Bronchial lymph node (tissue), 1 donor: ENCODE measurements around the genes CD40LG and SPANXD.

DNA sequence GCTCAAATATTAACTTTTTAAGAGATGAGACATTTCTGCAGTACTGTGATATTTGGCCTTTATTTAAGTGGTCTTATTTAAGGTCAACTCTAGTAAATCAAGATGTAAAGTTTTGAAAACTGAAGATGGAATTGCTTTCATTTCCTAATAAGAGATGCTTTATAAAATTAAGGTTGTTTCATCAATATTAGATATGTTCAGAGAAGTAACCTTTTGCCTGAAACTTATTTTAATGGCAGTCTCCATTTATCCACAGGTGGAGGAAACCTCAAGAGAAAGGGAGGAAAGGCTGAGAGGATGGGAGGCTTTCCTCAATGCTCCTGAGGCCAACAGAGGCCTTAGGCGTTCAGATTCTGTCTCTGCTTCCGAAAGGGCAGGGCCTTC, 13.2 kb downstream of the HTATSF1 start:
- PRO-cap = no peak

GRCh38 chrX:136510936-136512109, 13.9 kb downstream of the HTATSF1 start:
- PRO-cap = no peak

DNA sequence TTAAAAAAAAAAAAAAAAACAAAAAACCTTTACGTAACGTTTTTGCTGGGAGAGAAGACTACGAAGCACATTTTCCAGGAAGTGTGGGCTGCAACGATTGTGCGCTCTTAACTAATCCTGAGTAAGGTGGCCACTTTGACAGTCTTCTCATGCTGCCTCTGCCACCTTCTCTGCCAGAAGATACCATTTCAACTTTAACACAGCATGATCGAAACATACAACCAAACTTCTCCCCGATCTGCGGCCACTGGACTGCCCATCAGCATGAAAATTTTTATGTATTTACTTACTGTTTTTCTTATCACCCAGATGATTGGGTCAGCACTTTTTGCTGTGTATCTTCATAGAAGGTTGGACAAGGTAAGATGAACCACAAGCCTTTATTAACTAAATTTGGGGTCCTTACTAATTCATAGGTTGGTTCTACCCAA, at the start of gene CD40LG:
Gene CD40LG (plus strand): TSS at position 114 of the 431 bp plus-strand sequence.
- PRO-cap = bidirectional peak, plus-strand start at position 141 of the sequence, minus-strand start at position 119 of the sequence

DNA sequence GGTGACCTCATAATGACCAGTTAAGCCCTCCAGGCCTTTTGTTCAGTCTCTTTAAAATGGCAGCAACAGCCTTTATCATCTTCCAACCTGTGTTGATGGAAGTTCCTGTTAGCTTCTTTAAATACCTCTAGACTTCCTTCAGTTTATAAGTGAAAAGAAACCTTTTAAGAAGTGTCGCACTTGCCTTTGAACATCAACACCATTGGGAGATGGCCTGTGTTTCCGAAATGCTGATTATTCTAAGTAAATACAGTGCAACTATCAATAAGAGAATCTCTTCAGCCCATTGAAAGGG, 5.5 kb downstream of the CD40LG start:
- PRO-cap = no peak

DNA sequence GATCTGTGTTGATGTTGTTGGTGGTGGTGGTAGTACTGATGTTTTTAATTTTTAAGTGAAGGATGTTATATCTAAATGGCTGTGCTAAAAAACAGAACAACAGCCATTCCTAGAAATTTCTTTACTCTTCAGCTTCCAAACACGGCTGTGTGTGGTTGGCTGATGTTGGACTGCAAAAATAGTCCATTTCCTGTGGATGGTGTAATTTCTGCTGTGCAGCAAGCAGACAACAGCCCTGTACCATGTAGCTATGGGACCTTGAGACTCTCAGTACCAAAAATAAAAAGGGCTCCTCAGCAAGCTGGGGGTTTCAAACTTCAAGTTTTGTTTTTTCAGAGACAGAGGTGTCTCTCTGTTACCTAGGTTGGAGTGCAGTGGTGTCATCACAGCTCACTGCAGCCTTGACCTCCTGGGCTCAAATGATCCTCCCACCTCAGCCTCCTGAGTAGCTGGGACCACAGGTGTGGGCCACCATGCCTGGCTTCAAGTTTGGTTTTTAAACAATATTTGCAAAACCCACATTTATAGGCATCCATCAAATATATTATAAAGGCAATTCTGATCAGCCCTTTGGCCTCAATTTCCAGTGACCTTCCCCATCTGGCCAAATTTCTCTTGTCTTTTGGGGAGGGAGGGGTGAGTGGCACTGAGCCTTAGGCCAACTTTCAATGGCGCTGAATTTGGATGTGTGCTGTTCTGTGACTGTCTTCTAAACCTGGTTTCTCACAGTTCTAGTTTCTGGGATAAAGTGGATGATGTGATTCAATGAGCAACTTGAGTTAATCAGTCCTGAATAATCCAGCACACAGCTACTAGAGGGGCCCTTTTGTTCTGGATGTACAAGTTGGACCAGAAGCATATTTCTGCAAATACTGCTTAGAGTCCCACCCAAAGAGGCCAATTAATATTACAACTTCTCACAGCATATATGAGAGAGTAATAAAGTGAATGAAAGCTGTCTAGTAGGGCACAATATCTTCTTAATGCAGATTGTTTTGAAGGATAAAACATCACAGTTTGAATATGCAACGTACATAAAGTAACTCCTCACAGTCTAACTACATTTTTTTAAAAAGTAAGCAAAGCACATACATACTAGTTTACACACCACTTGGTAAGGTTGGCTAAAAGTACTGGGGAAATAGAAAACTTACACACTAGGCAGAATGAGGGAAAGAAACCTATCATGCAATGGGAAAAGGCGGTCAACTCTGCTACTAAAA, 18.5 kb downstream of the CD40LG start:
- PRO-cap = no peak

DNA sequence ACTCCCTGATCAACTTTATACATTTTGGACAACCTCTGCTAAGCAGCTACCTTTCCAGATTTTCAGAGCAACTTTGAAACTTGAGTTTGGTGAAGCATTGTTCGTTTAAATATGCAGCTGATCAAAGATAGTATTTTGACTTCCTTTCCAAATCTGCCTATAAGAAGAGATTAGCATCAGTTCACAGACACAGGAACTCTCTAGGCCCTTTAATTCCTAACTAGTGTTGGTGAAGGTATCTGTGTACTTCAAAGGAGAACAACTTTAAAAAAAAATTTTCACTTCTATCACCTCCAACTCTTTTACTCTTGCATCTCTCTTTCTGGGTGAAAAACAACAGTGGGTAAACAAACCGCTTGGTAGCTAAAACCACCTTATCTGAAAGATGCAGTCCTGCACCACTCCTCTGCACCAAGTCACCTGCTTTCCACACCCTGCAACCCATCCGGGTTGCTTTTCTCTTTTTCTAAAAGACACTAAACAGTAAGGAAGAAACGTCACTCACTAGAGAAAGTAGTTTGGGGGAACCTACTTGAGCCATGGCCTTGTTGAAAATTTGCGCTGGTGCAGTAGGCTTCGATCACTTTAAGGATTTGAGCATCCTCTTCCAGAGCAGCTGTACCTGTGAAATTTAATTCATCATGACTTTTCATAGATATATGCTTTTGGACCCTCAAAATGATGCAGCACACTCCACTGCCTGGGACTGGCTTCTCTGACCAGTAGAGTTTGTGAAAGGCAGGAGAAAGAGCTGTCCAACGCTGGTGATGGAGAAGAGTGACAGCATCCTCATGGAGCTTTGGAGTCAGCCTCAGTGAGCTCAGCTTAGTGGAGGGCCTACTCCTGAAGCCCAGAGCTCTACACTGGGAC, 26.8 kb downstream of the CD40LG start:
- PRO-cap = bidirectional peak, plus-strand start at position 507 of the sequence, minus-strand start at position 222 of the sequence

- PRO-cap = no peak
These were observed 3.6 kb upstream of the ARHGEF6 start for GRCh38 chrX:136784309-136784689.

DNA sequence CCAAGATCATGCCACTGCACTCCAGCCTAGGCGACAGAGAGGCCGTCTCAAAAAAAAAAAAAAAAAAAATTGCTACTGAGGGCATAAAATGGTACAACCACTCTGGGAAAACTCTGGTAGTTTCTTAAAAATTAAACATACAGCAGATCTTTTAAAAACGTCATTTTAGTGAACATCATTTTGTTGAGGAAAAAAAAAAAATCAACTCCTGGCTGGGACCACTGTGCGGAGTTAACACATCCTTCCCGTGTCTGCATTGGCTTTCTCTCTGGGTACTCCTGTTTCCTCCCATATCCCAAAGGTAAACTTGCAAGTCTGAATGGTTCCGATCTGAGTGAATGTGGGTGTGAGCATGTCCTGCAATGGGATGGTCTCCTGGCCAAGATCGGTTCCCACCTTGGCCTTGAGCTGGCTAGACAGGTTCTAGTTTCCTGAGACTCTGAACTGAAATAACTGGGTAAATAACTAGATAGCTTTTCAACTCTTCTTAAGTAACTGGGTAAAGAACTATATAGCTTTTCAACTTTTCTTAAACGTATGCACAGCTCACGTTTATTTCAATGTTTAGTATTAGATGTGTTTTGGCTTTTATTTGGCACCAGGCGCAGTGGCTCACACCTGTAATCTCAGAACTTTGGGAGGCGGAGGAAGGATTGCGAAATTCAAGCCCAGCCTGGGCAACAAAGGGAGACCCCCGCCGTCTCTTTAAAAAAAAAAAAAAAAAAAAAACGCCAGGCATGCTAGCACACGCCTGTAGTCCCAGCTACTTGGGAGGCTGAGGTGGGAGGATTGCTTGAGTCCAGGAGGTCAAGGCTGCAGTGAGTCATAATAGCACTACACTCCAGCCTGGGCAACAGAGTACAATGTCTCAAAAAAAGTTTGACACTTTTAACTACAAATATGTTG, 14.1 kb downstream of the RBMX start:
- PRO-cap = no peak

GRCh38 chrX:136935521-136936022, 55.0 kb upstream of the RBMX start:
- PRO-cap = no peak

- PRO-cap = no peak
These were observed 2.7 kb upstream of the ZIC3 start for GRCh38 chrX:137563277-137563604.

DNA sequence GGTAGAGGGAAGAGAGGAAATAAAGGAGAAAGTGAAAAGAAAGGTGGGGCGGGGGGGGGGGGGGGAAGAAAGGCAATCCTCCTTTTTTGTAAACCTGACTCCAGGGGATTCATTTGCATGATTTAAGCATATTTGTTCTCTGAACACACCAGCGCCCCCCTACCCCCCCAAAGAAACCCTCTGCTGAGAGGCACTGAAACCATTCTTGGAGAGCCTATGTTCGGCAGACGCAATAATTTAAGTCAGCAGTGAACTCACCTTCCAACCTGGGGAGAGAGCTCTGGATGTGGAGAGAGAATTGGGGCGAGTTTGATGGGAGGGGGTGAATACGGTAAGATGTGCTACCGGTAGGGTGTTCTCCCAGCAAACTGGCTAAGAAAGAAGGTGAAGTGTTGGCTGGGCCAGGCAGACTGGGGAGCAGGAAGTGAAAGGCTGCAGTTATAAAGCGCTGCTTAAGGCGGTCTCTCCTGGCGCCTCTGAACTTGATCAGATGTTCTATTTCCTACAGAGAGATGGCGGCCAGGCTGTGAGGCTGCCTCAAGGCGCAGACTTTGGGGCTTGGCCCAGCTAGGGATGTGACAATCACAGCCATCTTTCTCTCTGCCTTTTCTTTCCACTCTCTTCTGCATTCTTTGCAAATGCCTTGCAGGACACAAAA, 1.7 kb upstream of the ZIC3 start:
- PRO-cap = no peak

DNA sequence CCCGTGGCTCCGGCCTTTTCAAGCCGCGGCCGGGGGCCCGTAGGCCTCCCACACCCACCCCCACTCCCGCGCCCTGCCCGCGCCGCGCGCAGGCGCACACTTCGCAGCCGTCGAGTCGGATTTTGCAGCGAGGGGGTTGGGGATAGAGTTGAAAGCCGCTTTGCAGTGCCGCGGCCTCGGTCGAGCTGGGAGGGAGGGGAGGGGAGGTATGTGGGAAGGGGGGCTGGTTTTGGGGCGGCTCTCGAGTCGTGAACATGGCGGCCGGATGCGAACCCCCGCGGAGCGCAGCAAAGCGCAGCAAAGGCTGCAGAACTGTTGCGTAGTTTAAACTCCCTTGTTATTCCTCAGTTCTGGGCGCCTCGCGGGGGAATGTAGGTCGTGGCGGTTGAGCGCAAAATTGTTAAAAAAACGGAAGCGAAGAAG, 8.6 kb downstream of the ZIC3 start:
- PRO-cap = no peak

GRCh38 chrX:137997955-137998269, 432.0 kb downstream of the ZIC3 start:
- PRO-cap = no peak

DNA sequence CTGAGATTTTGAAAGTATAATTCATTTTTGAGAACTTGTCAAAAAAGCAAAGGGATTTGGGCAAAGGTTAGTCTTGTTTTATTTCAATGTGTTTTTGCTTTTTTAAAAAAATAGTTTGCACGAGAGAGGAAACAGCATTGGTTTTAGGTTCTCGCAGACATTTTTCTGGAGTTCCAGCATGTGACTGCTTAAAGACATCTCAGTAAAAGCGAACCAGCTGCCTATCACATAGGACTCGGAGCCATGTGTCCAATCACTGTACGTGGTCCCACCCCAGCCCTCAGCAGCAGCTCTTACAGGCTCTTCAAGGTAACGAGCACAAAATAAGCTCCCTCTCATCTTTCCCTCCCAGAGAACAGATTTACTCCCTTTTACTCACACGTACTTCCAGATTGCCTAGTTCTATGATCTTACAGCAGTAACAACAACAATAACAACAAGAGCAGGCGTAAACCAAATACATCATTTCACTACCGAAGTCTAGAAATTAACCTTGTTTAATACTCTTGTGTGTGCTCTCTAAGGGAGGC, 68.7 kb downstream of the MCF2 start:
- PRO-cap = no peak

- PRO-cap = no peak
These were observed 12.1 kb upstream of the MCF2 start for GRCh38 chrX:139720081-139720532.

DNA sequence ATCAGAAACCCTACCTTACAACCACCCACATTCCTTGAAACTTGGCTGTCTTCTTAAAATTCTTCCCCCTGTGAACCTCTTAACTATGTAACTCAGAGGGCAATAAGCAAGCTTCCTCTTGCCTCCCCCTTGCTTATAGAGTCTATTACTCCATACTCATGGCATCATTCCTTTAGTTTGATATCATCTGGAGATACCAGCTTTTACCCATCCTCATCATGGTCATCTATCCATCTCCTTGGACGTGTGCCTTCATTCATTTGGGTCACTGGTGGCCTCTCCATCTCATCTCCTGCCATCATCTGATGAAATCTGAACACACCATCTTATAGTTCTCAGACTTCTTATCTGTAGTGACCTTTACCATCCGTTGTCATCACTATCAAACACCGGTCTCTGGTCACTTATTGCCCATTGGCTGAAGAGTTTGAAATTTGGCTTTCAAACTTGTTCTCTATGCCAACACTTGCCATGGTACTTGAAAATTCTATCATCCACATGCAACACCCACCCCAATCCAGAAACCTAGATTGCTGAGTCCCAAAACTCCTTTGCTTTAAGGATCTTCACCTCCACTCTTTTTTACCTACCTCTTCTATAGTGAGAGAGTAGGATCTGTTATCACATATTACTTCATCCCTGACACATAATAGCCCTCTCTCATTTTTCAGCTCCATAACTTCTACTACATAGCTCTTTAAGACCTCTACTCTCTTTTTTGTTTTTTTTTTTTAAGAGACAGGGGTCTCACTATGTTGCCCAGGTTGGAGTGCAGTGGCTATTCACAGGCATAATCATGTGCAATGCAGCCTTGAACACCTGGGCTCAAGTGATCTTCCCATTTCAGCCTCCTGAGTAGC, 84.9 kb downstream of the ATP11C start:
- PRO-cap = no peak

DNA sequence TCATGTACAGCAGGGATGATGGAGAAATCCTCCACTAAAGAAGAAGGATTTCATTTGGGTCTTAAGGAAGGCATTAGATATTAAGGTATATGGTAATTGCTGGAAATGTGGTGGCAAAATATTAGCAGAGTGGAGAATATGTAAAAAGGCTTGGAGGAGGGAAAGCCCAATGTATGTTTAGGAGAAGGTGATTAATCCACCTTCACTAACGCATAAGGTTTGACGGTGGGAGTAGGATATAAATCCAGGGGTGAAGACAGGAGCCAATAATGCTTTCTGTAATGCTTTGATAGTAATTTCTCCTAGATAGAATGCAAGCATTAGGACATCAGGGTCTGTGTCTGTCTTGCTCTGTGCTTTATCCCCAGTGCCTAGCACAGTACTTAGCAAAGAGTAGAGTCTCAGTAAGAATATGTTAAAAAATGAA, 21.1 kb upstream of the ENSG00000230707 start:
- PRO-cap = unidirectional peak, plus-strand start at position 143 of the sequence

DNA sequence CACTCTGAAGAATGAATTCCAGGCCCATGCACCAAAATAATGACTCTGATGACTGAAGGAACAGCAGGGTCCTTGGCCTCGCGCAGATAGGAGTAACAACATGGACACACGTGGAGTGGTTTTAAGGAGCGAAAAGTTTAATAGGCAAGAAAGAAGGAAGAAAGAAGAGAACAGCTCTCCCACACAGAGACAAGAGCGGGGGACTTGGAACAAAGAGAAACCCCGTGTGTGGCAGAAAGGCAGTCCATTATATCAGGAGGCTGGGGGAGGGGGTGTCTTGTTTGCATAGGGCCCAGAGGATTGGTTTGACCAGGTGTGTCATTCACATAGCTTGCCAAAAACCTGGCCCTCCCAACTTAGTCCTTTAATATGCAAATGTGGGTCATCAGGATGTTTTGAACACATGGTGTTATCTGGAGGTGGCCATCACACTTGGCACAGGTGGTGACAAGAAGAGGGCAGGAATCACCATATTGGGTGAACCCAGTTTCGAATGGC, 181.2 kb upstream of the SPANXB1 start:
- PRO-cap = no peak

DNA sequence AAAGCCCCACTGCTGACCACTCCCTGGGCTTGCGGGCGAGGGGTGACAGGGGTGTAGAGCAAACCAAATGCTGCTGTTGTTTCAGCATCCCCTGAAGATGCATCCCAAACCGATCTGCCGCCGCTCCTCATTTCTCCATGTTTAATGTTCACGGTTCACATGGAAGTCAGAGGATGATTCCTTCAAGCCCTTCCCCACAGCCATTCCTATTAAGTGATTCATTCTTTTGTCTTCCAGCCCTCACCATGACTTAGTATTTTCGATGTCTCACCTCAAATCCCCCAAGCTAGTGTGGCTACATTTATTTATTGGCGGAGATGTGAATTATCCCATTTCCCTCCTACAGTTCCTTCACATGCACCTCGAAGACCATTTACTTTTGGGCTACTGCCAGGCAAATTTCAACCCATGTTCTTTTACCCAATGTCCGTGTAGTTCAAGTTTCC, at the start of gene SPANXD:
Gene SPANXD (minus strand): TSS at position 146 of the 446 bp plus-strand sequence.
- PRO-cap = no peak

DNA sequence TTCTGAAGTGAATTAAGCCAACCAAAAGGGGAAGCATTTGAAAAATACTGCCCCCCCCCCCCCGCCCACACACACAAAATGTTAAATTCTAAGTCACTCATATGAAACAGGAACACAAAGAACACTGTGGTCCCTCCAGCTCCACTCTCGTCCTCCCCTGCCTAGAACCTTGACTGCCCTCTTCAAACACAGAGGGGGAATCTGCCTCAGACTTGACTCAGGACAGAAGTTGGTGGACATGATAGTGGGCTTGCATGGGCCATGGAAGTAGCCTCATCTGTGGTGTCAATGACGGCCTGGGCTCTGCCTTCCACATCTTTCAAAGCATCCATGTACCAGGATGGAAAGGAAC, 11.0 kb downstream of the MAGEC2 start:
- PRO-cap = no peak